Metastatic Liver Carcinoma in the Adrenal Gland (tissue), 2 donors: ENCODE measurements around the gene OTULINL.

DNA sequence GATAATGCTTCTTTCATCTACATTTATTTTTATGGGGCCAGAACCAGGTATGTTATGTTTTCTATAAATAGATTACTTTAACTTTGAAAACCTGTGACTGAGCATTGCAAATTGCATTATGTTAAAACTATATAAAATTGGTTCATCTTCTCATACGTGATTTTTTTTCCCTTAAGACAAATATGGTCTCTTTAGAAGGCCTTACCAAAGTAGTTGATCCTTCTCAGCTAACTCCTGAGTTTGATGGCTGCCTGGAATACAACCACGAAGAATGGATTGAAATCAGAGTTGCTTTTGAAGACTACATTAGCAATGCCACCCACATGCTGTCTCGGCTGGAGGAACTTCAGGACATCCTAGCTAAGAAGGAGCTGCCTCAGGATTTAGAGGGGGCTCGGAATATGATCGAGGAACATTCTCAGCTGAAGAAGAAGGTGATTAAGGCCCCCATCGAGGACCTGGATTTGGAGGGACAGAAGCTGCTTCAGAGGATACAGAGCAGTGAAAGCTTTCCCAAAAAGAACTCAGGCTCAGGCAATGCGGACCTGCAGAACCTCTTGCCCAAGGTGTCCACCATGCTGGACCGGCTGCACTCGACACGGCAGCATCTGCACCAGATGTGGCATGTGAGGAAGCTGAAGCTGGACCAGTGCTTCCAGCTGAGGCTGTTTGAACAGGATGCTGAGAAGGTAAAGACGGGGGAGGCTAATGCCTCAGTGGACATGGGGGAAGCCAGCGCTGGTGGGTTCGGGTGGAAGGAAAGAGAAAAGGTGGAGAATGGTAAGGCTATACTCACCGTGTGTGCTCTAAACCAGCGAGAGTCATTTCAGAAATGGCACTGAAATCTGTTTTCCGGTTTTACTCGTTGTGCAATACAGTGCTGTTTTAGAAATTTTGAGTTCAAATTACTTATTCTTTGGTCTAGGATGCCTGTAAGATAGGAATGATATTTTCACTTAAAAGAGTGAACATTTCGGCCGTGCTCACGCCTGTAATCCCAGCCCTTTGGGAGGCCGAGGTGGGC lies 147.7 kb downstream of the TRIO start:
- PRO-cap, 2 experiments = no peak in any of the 2 experiments

- PRO-cap, 2 experiments = no peak in any of the 2 experiments
Measured at GRCh38 chr5:14380981-14381606, 200.5 kb upstream of the OTULINL start.

DNA sequence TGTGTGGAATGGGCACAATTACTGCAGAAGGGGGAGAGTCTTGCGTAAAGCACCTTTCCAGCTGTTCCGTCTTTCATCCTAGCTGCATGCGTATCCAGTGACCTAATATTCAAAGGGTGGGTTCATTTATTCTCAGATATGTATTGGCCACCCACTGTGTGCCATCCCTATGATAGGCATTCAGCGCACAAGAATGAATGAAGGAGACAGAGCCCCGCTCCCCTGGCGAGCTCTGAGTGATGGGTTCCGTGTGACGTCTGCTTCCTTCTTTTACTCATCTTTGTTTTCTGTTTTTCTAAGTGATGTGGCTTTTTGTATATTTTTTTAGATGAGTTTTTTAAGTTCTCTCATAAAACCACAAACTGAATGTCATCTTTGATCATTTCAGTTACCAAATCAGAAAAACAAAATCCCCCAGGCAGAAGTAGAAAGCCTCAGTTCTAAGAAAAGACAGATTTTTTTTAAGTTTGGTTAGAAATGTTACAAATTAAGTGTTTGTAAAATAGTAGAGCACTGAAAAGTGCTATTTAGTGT lies 168.2 kb upstream of the OTULINL start:
- PRO-cap, 2 experiments = no peak in any of the 2 experiments

- PRO-cap, 2 experiments = no peak in any of the 2 experiments
Measured at GRCh38 chr5:14440120-14440496, 141.5 kb upstream of the OTULINL start.

DNA sequence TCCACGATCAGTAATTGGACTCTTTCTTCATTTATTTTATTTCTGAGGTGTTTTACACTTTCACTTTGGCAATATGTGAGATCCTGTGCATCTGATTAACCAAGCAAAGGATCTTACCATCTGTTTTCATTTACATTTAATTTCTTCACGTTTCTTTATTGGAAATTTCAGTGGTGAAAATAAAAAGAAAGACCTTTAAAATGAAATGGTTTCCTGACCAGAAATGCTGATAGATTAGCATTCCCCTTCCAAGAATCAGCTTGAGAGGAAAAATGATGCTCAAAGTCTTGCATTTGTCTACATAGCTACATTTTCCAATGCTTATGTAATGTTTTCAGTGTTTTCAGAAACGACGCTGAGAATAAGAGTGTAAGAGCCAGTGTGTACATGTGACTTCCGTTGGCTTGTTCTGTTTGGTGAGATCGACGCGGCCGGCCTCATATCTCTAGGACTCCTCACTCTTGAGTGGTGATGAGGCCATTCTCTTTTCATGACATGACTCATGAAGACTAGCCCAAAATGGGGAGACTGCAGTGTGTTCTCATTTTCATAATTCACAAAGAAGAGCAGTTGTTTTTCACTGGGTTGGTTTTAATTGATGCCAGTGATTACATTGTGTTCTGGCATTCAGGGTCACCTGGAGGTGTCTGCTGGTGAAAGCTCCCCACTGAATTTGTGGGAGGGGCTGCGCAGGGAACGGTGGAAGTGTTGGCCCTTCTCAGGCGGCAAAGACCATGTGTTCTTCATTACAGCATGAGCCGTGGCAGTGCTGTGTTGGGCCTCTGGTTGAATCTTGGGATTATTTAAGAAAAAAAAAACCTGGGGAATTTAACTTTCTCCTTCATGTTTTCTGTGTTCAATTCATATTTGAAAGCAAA lies 131.6 kb upstream of the OTULINL start:
- PRO-cap, 2 experiments = no peak in any of the 2 experiments

DNA sequence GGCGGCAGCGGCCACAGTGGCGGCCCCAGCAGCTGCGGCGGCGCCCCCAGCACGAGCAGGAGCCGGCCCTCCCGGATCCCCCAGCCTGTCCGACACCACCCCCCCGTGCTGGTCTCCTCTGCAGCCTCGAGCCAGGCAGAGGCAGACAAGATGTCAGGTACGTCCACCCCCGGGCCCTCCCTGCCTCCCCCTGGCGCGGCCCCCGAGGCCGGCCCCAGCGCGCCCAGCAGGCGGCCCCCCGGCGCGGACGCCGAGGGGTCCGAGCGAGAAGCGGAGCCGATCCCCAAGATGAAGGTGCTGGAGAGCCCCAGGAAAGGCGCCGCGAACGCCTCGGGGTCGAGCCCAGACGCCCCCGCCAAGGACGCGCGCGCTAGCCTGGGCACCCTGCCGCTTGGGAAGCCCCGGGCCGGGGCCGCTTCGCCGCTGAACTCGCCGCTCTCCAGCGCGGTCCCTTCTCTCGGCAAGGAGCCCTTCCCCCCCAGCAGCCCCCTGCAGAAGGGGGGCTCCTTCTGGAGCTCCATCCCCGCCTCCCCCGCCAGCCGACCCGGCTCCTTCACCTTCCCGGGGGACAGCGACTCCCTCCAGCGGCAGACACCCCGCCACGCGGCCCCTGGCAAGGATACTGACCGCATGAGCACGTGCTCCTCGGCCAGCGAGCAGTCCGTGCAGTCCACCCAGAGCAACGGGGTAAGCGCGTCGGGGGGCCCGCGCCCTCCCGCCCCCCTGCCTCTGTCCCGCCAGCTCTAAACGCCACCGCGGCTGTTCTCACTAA lies 93.8 kb upstream of the OTULINL start:
- PRO-cap, 2 experiments = no peak in any of the 2 experiments

DNA sequence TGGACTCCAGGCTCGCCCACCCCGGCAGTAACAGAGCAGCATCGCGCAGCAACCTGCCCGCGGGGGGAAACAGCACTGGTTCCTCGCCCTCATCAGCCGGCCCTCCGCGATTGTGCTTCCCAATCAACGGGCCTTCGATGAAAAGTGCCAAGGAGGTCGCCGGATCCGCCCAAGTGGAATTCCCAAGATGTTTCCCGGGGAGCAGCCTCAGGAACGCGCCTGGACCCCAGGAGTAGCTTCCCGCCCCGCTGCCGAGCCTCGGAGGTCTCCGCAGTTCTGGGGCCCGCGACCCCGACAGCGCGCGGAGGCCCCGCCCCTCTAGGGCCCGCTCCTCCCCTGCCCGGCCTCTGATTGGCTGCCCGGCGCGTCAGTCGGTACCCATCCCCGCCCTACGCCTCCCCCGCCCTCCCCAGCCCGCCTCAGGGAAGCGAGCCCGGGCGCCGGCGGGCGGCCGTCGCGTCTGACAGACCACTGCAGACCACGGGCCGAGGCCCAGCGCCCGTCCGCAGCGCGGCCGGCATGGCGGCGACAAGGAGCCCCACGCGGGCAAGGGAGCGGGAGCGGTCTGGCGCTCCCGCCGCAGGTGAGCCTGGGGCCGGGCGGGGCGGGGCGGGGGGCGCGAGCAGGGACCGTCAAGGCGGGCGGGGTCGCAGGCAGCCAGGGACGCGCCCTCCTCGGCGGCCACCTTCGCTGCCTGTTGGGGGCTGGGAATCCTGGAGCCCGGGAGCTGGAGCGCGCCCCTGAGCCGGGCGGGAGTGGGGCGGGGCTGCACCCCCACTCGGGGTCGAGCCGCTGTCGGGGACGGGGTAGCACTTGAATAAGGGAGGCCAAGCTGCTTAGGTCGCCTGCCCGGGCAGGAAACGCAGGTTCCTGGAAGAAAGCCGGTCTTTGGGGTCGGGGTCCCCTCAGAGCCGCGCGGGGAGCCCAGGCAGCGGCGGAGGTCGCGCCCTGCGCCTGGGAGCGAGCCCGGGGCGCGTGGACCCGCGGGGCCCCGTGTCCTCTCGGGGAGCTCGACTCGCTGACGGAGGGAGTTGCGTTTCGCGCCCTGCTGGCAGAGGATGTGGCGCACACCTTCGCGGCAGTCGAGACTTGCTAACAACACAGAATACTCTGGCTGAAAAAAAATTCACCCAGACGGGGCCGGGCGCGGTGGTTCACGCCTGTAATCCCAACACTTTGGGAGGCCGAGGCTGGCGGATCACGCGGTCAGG lies at the start of gene OTULINL:
Gene OTULINL, plus strand, starts transcription at position 417 of the 1,211 bp plus-strand sequence.
- PRO-cap, 2 experiments = peak in 2 of 2 experiments; most common plus-strand start position 466 of the sequence (in 2); most common minus-strand start position 260 of the sequence (in 1)

DNA sequence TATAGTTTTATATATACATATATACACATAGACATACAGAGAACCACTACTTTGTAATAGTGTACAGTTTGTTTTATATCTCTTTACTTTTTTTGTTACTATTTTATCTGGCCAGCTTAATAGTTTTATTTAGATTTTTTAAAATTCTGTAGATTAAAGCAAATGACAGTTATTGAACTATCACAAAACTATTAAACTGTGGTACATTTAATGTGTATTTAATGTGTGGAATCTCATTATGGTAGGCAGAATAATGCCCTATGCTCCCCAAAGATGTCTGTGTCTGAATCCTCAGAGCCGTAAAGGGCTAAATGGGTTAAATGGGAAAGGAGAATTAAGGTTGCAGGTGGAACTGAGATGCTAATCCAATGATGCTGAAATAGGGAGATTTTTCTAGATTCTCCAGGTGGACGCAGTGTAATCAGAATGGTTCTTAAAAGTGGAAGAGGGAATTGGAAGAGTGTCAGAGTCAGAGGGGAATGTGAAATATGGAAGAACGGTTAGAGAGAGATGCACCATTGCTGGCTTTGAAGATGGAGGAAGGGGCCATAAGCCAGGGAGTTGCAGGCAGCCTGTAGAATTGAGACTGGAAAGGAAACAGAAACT lies 29.4 kb downstream of the OTULINL start:
- PRO-cap, 2 experiments = no peak in any of the 2 experiments

DNA sequence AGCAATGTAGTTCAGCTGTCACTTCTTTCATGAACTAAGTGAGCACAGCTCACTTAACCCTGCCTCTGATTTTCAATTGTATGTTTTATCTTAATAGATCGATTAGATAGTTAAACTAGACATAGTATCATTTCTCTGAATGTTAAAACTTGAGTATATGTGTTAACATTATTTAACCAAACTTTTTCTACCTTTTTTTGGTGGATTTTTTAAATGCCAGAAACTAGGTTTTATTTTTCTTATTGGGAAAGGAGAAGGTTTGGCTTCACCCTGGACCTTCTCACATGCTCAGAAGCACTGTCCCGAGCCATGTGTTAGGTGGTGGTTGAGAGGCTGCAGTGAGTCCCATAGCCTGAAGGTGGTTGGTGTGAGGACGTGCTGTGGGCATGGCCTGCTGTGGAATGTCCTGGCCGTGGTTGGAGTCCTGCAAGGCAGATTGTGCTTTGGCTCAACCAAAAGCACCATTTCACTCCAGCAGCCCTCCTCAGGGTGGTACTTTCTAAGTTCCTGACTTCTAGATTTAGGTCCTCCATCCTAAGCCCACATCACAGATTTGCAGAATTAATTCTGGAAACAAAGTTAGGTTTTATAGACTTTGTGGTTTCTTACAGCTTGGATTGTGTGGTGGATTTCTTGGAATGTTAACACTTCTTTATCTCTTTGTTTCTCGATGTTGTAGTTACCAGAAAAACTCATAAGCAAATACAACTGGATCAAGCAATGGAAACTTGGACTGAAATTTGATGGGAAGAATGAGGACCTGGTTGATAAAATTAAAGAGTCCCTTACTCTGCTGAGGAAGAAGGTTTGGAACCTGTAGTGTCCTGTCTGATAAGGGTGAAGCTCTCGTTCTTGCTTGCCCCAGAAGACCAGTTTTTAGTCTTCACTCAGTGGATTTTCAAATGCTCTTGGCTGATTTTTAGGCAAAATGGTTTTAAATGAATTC lies 22.6 kb downstream of the OTULIN start:
- PRO-cap, 2 experiments = no peak in any of the 2 experiments

GRCh38 chr5:14713294-14713723 lies 48.8 kb downstream of the OTULIN start:
- PRO-cap, 2 experiments = no peak in any of the 2 experiments

- PRO-cap, 2 experiments = no peak in any of the 2 experiments
Measured at GRCh38 chr5:14925838-14926312, 54.3 kb upstream of the ANKH start.

- PRO-cap, 2 experiments = no peak in any of the 2 experiments
Measured at GRCh38 chr5:15757516-15758602, 257.9 kb downstream of the FBXL7 start.

GRCh38 chr5:16128968-16129411 lies 50.6 kb downstream of the MARCHF11 start:
- PRO-cap, 2 experiments = no peak in any of the 2 experiments

DNA sequence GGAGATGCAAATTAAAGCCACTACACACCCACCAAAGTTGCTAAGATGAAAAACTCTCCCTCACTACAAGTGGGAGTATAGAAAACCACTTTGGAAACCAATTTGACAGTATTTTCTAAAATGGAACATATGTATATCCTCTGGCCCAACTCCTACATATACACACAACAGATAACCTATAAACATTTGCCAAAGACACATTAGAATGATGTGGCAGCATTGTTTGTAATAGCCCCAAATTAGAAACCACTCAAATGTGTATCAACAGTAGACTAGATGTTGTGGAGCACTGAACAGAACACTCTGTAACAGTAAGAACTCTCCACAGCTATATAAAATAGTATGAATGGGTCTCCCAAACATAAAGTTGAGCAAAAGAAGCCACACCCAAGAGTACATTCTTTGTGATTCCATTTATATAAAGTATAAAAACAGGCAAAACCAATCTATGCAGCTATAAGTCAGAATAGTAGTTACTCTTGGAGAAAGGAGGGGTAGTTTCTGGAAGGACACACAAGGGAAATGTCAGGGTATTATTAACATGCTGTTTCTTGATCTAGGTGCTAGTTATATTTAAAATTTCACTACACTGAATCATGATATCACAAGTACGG lies 6.1 kb downstream of the ZNF622 start:
- PRO-cap, 2 experiments = no peak in any of the 2 experiments

- PRO-cap, 2 experiments = no peak in any of the 2 experiments
Measured at GRCh38 chr5:16466048-16466654, 551 bp upstream of the ZNF622 start.

GRCh38 chr5:16467275-16467979 lies 1.8 kb upstream of the ZNF622 start:
- PRO-cap, 2 experiments = no peak in any of the 2 experiments

GRCh38 chr5:16486439-16487197 lies 21.0 kb upstream of the ZNF622 start:
- PRO-cap, 2 experiments = no peak in any of the 2 experiments

- PRO-cap, 2 experiments = peak in 1 of 2 experiments; most common plus-strand start chr5:16520971 (in 1)
Measured at GRCh38 chr5:16520689-16521326, 55.2 kb upstream of the ZNF622 start.

- PRO-cap, 2 experiments = no peak in any of the 2 experiments
Measured at GRCh38 chr5:16605069-16605628, 11.6 kb downstream of the RETREG1 start.

GRCh38 chr5:16874316-16875089 lies 61.6 kb downstream of the MYO10 start:
- PRO-cap, 2 experiments = no peak in any of the 2 experiments